Aortic smooth muscle cell (primary cell): ENCODE results near the genes BCL2A1 and ARNT2.

DNA sequence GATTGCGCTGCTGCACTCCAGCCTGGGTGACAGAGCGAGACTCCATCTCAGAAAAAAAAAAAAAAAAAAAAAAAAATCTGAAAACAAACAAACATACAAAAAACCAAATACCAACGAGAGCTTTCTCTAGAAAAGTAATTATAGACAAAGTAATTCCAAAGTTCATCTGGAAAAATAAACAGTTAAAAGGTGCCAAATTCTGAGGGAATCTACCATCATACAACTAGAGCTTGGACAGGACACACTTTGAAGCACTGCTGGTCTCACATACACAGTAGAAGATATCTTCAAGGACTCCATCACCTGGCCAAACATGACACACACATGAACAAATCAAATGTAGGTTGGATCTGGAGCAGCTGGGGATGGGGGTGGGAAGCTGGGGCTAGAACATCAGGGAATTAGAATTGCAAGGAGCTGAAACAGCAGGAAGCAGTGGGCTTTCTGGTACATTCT, 41.1 kb upstream of the CTSH start:
- RRBS = no CpG with 5 or more reads among the region's 3 CpGs

GRCh38 chr15:79243760-79244175, 38.8 kb upstream of the ANKRD34C start:
- RRBS = no CpG with 5 or more reads among the region's 8 CpGs

GRCh38 chr15:79656026-79656425, 223.9 kb downstream of the MINAR1 start:
- RRBS = no CpG with 5 or more reads among the region's 1 CpG

DNA sequence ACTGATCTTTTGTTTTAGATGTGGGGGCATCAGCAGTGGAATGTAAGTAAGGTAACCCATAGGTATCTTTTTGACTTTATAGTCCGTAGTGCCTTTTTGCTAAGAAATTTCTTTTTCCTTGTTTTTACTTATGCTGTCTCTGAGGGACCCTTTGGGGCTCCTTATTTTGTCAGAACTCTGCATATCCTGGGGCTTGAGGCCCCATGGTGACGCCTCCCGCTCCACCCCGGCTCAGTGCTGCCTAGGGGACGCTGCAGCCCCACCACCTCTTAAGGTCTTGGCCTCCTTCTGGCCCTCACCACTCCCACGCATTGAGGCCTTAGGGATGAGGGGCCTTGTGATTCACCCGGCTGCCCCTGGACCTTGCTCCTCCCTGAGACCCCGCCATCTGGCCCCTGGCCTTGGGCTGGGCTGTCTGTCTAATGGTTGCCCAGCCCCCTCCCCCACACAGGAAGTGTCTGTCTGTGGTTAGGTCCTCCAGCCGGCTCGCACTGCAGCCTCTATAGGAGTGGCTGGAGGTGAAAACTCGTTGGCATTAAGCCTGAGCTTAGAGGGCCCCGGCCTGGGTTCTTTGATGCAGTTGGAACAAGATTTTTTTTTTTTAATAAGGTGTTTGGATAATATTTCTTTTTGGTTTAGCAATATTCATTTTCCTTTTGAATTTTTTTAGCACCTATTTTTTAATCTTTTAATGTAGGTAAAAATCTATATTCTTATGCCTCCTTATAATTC, 21.4 kb upstream of the MTHFS start:
- RRBS = 94% methylated on average over 7 of the region's 12 CpGs

- RRBS = 3% methylated on average over 16 of the region's 76 CpGs
These were observed 27.0 kb upstream of the MTHFS start for GRCh38 chr15:79923562-79924484.

DNA sequence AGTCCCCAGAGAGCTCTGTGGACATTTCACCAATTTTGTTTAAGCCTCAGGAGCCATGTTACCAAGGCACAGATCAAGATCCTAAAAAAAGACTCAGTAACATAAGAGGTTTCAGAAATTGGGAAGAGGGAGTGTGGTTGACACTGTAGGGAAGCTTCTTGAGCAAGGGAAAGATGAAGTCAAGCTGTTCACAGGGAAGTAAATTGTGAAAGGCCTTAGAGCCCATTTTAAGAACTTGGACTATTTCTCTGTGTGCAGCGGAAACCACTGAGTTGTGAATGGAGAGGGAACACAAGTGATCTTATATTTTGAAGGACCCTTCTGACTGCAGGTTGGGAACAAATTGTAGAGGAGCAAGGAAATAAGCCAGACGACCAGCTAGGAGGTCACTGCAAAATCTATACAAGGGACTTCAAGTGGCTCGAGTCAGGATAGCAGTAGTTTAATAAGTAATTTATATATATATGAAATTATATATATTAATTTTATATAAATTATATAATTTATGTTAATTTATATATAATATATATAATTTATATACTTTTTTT, 18.6 kb downstream of the BCL2A1 start:
- RRBS = no CpG with 5 or more reads among the region's 3 CpGs

DNA sequence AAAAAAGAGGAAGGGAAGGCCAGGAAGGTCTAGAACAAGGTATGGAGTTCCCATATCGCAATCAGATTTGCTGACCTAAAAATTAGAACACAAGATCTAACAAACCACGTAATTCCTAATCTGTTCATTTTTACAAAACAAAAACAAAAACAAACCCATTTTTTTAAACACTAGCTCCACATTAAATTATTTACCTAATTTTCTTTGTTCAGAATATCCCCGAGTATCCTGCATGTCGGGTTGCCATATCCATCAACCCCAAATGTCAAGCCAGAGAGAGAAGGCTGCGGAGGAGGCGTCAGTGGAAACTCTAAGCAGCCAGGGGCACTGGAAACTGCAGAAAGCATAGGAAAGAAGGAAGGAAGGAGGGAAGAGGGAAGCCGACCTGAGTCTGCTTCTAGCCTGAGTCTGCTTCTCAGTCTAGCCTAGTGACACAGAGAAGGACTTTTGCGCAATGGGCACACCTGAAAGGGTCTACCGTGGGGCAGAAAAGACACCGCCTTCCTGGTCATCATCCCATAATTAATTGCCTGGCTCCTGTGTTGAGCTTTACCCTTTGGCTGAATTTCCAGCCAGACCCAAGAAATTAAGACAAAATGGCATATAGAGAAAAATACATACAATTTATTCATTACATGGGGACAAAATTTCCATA, 10.6 kb downstream of the BCL2A1 start:
- RRBS = no CpG with 5 or more reads among the region's 10 CpGs

DNA sequence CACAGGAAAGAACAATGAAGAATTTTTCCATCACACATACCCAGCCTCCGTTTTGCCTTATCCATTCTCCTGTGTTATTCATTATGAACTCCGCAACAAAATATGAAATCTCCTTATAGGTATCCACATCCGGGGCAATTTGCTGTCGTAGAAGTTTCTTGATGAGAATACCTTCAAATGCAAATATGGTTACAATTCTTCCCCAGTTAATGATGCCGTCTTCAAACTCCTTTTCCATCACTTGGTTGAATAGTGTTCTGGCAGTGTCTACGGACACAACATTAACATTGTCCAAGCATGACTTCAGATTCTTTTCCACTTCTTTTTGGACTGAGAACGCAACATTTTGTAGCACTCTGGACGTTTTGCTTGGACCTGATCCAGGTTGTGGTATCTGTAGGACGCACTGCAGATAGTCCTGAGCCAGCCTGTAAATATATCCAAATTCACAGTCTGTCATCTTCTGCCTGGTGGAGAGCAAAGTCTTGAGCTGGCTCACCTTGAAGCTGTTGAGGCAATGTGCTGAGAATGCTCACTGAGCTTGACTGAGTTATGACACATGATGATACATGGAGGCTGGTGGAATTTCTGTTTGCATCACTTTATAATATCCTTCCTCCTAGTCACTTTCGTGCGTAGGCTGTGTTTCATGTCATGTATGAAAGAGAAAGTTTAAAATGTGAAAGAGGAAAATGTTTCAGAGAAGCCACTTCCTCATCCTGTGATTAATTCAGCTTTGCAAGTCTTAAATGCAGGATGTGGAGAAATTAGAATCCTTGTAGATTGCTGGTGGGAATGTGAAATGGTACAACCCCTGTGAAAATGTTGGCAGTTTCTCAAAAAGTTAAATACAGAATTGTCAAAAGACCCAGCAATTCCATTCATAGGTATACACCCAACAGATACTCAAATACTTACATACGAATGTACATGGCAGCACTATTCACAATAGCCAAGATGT, at the start of gene BCL2A1:
TSS of gene BCL2A1 (minus strand) at position 537 of the 961 bp plus-strand sequence.
- RRBS = no CpG with 5 or more reads among the region's 12 CpGs

DNA sequence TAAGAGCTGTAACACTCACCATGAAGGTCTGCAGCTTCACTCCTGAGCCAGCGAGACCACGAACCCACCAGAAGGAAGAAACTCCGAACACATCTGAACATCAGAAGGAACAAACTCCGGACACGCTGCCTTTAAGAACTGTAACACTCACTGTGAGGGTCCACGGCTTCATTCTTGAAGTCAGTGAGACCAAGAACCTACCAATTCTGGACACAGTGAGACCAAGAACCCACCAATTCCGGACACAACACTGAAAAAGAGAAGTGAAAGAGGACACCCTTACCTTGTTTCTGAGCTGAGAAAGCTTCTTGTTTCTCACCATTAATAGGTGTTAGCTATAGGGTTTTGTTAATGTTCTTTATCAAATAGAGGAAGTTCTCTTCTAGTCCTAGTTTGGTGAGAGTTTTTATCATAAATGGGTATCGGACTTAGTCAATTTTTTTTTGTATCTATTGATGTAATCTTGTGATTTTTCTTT, 41.9 kb upstream of the ZFAND6 start:
- RRBS = no CpG with 5 or more reads among the region's 8 CpGs

GRCh38 chr15:80403439-80404619, at the start of gene ARNT2:
ARNT2 (plus strand) TSS chr15:80404382.
- RRBS = 3% methylated on average over 56 of the region's 119 CpGs

- RRBS = 96% methylated on average over 1 of the region's 7 CpGs
These were observed 106.4 kb upstream of the ABHD17C start for GRCh38 chr15:80588644-80589257.

DNA sequence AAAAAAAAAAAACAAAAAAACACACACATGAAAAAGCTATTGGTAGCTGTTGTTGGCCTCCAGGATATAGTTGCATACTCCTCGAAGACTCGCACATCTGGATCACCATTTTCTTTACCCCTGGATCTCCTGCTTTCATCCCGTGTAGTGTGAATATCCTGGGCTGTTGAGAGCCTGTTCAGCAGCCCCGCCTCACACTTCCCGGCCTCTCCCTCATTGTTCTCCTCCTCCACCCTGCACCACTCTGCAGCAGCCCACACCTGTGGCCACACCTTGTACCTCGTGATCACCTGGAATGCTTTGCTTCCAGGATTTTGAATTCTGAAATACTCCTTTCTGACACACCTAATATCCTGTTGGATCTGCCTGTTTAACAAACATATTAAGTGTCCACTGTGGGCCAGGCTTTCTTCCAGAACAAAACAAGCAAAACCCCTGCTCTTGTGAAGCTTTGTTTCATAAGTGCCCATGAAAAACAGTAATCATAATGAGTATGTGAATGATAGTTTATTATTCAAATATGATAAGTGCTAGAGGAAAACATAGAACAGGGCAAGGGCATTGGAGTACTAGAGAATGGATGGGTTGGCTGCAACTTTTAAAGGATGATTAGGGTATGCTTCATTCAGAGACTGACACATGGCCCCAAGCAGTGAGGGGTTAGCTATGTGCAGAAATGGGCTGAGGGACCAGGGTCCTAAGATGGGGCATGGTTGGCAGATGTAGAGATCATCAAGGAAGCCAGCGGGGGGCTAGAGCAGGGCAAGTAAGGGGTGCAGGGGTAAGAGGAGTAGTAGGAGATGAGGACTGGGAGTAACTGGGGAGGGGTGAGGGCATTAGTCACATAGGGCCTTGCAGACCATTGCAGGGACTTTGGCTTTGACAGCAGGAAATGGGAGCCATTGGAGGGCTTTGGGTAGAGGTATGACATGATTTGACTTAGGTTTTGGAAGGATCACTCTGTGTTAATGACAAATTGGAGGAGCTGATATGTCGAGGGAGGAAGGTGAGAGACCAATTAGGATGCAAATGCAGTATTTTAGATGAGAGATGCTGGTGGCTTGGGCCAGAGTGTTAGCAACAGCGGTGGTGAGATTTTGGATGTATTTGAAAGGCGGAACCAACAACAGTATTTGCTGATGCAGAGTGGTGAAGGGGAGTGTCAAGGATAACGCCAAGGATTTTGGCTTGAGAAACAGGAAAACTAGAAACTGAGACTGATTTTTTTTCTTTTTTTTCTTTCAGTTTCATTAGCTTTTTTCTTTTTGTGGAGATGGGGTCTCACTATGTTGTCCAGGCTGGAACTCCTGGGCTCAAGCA, 14.8 kb downstream of the ABHD17C start:
- RRBS = no CpG with 5 or more reads among the region's 11 CpGs

- RRBS = no CpG with 5 or more reads among the region's 8 CpGs
These were observed 24.2 kb downstream of the TLNRD1 start for GRCh38 chr15:81024886-81025261.

DNA sequence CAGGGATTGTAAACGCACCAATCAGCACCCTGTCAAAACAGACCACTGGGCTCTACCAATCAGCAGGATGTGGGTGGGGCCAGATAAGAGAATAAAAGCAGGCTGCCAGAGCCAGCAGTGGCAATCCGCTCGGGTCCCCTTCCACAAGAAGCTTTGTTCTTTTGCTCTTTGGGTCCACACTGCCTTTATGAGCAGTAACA, 25.3 kb downstream of the CFAP161 start:
- RRBS = no CpG with 5 or more reads among the region's 3 CpGs

DNA sequence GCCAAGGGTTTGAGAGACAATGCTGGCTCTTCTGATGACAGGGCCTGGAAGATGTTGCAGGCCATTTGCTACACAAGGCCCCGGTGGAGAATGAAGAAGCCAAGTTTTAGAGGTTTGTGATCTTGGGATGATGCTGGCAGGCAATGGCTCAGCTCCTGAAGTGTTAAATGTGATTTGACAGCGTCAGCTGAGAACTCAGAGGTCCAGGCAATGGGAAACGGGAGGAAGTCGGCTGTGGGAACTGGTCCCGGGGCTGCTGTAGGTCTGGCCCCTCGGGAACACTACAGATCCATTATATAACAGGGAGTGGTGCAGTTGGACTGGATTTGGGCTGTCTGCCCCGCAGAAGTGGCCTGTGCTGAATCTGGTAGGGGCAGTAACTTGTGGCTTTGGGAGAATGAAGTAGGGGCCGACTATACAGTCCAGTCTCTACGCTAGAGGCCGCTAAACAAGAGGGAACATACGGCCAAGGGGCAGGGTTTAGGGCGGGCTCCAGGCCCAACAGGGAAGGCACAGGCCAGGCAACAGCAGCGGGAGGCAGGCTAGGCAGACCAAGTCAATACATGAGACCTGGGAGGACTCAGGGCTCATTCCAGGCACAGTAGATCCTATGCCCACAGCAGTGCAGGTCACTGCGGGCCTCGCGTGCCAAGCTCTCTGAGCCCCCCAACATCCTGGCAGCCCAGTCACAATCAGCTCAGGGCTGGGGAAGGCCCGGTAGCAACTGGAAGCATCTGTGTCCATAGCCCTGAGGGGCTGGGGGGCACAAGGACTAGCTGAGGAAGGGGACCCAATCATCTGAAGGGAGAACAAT, 20.3 kb upstream of the IL16 start:
- RRBS = no CpG with 5 or more reads among the region's 17 CpGs

GRCh38 chr15:82332866-82333699, 16.2 kb downstream of the GOLGA6L10 start:
- RRBS = no CpG with 5 or more reads among the region's 14 CpGs

DNA sequence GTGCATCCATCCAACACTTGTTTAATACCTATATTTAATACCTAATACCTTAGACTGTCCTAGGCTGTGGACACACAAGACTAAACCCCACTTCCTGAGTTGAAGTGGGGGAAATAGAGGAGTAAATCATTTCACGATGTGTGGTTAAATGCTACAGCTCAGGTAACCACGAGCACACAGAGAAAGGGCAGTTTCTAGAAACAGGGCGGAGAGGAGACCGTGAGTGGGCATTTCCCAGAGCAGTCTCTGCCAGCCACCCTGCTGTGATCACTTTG, 5.3 kb upstream of the GOLGA6L10 start:
- RRBS = no CpG with 5 or more reads among the region's 4 CpGs

GRCh38 chr15:82415581-82416546, 13.8 kb upstream of the GOLGA6L9 start:
- RRBS = no CpG with 5 or more reads among the region's 10 CpGs

- RRBS = no CpG with 5 or more reads among the region's 81 CpGs
These were observed 15.9 kb downstream of the GOLGA6L9 start for GRCh38 chr15:82445234-82446180.

DNA sequence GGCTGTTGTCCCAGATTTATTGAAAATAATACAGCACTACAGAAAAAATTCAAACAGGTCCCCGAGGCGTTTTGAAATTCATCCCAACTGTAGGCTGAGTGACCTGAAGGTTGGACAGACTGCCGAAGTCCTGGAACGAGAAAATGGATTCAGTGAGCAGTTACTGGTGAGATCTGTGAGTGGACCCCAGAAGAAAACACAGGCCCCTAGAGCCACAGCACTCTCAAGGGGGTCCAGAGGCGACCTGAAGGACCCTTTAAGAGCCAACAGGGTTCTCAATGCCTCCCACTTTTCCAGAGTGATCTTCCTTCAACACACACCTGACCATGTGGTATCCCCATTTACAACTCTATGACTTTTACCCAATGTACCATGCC, 3.5 kb downstream of the RPS17 start:
- RRBS = no CpG with 5 or more reads among the region's 5 CpGs